Renal cortical epithelial cell (primary cell): Measurements from ENCODE around the gene ZNF326.

DNA sequence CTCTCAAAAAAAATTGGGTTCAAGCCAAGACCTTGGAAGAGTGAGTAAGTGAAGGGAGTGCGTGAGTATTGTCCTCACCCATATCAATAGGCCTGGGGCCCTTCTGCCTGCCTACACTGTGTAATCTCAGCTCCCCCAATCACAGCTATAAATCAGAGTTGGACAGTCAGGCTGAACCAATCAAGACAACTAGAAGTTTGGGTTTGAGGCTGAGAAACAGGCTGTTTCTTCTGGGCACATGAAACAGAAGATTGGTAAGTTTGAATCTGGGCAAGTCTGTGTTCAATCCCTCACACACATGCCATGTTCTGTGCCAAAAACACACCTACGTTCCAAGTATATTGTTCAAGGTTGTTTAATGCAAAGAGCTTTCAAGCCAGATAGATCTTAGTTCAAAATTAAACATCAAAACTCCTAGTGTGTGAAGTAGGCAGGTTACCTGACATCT, 7.2 kb downstream of the KYAT3 start:
- RRBS, result no CpG with 5 or more reads among the region's 2 CpGs

GRCh38 chr1:89023072-89023574, 457 bp upstream of the GBP3 start:
- RRBS, result no CpG with 5 or more reads among the region's 1 CpG

- RRBS, result no CpG with 5 or more reads among the region's 2 CpGs
Observed at GRCh38 chr1:89081036-89081545, 16.1 kb upstream of the GBP1 start.

GRCh38 chr1:89112438-89113272, 13.3 kb downstream of the GBP2 start:
- RRBS, result 100% methylated on average over 1 of the region's 6 CpGs

DNA sequence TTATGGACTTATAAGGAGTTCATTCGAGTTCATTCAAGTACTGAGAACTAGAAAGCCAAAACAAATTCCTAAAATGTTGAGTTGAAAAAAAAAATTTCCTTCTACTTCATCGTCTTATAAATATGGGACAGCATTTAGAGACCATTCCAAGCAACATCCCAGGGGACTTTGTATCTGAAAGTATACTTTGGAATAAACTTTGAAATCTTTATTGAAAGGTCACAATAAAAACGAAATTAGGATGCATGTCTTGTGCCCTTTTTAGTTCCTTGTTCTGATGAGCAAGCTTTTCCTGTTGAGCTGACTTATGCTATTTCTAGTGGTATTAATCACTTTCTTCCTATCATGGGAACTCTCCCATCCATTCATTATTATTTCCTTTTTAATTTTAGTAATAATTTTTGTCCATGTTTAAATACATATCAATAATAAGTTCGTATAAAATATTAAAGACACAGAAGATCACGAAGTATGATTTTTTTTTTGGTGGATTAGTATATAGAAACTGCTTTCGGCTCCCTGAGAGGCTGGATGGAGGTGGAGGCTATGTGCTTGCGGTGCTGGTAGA, 4.0 kb upstream of the GBP2 start:
- RRBS, result no CpG with 5 or more reads among the region's 7 CpGs

DNA sequence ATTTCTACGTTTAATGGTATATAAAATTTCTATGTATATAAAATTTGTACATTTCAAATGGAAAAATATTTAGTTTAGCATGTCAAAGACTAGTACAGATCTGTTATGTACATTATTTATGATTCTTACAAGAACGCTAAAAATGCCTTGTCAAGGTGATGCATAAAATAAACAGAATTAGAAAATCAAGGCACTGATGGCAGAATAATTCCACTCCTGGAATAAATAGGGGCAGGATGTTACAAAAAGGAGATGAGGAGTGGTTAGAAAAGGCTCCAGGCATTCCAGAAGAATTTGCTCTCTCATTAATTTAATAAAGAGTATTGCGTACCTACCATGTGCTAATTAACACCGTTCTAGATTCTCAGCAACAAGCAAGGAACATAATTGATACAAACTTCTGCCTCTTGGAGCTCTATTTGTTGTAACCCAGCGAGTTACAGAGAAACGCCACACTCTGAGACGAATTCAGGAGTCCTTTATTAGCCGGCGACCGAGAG, 1.2 kb downstream of the GBP4 start:
- RRBS, result no CpG with 5 or more reads among the region's 10 CpGs

DNA sequence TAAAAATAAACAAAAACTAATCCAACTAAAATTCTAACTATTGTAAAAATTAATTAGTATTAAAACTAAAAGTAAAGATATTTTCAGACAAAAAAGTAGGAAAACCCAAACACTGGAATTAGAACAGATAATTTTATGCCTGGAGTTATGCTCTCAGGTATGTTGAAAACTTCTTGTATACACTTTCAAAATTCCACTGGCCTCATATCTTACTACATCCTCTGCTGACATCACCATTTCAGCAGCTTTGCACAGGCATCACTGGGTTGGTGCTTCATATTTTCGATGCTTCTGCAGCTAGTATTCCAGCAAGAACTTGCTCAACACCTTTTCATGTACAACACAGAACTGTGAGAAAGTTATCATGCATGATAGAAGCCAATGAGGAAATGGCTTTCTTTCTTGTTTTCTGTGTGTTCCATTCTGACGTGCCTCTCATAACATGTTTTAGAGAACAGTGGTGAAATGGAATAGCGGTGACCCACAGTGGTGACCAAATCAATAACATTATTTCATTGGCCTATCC, 5.0 kb upstream of the GBP5 start:
- RRBS, result no CpG with 5 or more reads among the region's 3 CpGs

- RRBS, result no CpG with 5 or more reads among the region's 4 CpGs
Observed at GRCh38 chr1:89311793-89312238, 39.2 kb upstream of the GBP5 start.

DNA sequence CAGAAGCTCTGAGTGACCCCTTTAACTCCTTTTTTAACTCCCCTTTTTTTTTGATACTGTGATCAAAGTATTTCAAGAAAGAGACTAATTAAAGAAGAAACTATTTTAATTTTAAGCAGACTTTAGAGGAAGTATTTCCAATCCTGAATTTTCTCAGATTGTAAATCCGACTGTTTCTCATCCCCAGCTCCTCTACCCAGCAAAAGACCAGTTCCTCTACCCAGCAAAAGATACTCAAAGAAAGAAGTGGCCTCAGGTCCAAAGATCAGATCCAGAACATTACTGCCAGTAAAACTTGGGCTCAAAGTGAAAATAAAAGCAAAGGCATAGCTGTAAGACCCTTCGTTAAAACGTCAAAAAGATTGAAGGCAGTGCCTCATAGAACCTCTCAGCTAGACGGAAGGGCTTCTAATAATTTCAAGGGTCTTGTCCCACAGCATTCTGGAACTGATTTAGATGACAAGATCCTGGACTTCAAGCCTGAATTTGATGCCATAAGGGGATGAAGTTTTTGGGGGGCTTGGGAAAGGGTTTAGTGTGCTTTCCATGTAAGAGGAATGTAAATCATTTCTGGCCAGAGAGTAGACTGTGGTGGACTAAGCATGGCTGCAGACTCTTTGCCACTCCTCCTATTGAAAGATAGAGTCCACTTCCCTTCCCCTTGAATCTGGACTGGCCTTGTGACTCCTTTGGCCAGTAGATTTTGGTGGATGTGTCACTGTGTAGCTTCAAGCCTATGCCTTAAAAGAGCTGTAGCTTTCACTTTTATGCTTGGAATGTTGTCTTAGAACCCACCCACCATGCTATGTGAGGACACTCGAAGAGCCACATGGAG, 50.1 kb downstream of the LRRC8B start:
- RRBS, result no CpG with 5 or more reads among the region's 5 CpGs

DNA sequence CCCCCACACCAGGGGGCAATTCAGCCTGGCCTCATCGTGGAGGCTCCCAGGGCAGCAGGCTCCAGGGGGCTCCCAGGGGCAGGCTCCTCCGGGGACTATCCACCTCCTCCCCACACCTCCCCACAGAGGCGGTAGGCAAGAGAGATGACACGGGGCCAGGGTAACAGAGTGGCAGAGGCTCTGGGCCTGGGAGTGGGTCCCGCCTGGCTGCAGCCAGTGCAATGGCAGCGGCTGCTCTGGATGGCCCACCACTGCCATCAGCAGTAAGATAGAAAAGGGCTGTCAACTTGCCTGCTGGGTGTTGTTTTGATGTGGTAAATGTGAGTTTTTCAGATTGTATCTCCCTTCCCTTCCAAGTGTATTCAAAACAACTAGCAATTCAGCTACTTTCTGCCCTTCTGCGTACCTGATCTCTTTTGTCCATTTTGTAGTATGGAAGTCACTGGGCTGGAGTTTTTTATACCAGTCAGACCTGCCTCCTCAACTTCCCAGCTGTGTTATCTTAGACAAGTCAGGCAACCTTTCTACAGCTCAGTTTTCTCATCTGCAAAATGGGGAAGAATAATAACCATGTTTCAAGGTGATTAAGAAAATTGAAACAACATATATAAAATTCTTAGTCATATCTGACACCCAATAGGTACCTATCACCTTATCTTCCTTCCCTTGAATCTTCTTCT, 22.2 kb upstream of the LRRC8C start:
- RRBS, result no CpG with 5 or more reads among the region's 7 CpGs

DNA sequence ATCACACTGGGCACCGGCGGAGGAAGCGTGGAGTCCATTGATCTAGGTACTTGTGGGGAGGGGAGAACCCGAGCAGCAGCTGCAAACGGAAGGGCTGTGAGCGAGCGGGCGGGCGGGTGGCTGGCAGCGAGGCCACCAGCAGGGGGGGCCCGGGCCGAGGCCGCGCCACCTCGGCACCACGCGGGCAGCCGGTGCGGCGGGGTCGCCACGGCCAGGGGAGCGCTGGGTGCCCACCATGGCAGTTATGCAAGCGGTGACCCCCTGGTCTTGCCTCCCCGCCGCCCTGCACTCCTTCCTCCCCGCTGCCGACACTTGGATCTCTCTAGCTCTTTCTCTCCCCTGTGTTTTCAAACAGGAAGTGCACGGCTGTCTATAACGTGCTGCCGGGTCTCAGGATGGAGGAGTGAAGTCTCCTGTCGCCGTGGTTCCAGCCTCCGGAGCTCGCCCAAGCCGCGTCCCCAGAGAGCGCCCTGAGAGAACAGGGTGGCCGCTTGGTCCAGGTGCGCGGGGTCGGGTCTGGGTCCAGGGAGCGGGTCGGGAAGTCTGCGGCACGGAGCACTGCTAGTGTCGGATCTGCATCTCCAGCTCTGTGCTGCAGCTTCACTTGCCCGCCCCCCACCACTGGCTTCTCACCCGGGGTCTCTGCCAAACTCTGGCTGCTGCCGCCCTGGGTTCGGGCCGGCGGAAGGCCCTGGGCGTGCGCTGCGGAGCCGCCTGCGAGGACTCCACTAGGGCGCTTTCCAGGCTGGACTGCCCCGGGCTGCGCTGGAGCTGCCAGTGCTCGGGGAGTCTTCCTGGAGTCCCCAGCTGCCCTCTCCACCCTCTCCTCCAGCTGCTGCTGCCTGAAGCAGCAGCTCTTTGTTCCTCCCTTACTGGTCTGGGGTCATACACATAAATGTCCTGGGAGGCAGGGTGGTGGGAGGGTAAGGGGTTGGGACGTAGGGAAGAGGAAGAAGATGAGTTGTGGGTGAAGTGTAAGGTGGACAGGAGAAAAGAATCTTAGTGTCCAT, 22.8 kb downstream of the LRRC8D start:
- RRBS, result 9% methylated on average over 23 of the region's 63 CpGs

GRCh38 chr1:89900478-89901373, 79.9 kb downstream of the LRRC8D start:
- RRBS, result no CpG with 5 or more reads among the region's 5 CpGs

- RRBS, result under 1% methylated on average over 25 of the region's 74 CpGs
Observed at GRCh38 chr1:89994624-89995442, at the start of gene ZNF326. Gene ZNF326 (plus strand): TSS chr1:89995110.

- RRBS, result 2% methylated on average over 13 of the region's 31 CpGs
Observed at GRCh38 chr1:89995443-89995838, 531 bp downstream of the ZNF326 start.

DNA sequence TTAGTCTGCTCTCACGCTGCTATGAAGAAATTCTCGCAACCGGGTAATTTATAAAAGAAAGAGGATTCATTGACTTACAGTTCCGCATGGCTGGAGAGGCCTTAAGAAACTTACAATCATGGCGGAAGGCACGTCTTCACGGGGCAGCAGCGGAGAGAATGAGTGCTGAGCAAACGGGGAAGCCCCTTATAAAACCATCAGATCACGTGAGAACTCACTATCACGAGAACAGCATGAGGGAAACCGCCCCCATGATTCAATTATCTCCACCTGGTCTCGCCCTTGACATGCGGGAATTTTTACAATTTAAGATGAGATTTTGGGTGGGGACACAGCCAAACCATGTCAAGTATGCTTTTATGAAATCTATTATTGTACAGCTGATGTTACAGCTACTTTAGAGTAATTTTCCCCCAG, 109.9 kb downstream of the BARHL2 start:
- RRBS, result no CpG with 5 or more reads among the region's 14 CpGs

DNA sequence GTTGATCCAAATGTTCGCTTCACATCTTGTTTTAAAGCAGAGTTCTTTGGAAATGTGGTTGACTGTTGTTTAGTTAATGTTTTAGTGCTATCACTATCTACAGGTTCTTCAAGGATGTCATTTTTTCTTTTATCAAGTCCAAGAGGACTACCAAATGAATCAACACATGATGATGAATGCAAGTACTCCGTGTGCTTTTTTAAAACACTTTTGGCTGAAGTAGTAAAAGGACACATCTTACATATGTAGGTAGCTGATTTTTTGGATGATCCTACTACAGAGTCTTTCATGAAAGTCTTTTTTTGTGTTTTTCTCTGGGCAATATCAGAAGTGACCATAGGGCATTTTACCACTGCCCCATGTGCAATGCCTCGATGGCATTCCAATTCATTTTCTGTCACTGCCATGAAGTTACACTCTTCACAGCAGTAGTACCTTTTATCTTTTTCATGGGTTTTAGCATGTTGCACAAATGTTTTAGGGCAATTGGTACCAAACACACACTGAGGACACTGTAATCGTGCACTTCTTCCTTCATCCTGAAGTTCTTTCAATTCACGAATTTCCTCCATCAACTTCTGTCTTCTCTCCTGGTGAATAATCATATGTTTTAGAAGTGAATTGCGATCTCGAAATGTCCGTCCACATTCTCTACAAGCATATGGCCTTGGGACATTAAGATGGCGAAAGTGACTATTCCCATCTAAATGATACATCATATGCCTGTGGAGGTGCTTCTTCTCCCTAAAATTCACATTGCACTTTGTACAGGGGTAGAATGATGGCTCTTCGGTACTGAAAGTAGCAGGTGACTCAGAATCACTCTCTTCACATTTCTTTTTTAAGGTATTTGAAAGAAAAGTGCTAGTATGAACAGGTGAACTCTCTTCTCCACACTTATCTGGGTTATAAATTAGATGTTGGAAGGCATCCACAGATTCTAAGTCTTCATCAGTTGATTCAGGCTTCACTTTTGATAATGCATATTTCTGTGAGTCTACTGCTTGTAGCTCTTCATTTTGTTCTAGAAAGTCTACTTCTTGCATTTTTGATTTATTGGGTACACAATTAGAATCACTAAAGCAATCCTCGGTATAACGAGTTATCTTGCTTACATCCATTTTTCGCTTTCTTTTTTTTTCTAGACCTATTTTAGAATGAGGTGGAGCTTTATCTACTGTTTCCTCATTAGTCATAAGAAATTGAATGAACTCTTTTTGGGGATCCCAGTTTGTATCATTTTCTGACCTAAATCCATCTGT, 82.1 kb downstream of the ZNF644 start:
- RRBS, result no CpG with 5 or more reads among the region's 13 CpGs

DNA sequence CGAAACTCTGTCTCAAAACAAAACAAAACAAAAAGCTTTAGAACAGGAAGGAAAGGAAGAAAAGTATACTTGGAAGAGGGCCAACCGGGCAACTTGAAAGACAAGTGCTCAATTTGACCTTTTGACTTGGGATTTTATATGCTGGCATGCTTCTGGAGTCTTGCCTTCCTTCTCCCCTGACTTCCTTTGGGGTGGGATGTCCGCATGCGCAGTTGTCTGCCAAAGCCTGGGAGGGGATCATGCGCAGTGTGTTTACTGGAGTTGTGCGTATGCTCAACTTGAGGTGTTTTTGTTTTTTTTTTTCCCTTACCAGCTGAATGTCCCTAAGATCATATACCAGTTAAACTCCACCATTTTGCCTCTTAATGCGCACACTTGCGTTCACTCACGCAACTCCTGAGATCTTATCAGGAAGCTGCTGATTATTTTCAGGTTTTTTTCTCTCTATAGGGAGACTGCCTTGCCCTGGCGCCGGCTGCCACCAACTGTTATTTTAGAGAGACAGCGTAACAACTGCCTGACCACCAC, 138.6 kb upstream of the ZNF644 start:
- RRBS, result no CpG with 5 or more reads among the region's 12 CpGs

GRCh38 chr1:91731288-91731755, 154.6 kb downstream of the TGFBR3 start:
- RRBS, result no CpG with 5 or more reads among the region's 9 CpGs